ENCODE data around the gene GOLGA6A.

DNA sequence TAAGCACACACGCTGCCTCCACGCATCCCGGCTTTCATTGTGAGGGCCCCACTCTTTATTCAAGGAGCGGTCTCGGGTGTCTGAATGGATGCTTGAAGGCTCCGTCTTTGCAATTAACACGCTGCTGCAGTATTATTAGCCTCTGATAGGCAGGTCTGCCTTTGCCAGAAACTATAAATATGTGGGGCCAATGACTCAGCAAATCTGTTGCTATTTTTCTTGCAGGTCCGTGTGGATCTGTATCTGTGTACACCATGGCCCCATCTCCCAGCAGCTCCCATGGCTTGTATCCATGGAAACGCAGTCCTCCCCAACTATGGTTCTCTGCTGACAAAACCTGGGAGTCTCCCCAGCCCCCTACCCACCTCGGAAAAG lies 21.6 kb upstream of the INSYN1 start:
- RRBS, result no CpG with 5 or more reads among the region's 10 CpGs

DNA sequence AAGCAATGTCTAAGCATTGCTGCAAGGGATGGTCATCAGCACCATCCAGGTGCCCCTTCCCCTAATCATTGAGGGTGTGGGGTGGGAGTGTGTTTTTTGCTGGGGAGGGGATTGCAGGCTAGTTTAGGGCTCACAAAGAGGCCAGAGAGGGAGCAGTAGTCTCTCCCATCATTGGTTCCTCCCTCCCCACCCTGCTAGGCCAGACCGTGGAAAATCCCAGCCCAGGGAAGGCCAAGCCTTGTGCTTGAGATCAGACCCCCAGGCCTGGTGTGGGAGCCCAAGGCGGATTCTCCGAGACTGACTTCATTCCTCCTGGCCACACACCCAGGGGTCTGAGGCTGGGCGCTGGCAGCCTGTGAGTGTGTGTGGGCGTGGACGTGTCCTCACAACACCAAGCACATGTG lies 4.0 kb downstream of the LOXL1 start:
- RRBS, result no CpG with 5 or more reads among the region's 6 CpGs

GRCh38 chr15:73950855-73951511 lies 24.7 kb downstream of the LOXL1 start:
- RRBS, result 6% methylated on average over 2 of the region's 15 CpGs

DNA sequence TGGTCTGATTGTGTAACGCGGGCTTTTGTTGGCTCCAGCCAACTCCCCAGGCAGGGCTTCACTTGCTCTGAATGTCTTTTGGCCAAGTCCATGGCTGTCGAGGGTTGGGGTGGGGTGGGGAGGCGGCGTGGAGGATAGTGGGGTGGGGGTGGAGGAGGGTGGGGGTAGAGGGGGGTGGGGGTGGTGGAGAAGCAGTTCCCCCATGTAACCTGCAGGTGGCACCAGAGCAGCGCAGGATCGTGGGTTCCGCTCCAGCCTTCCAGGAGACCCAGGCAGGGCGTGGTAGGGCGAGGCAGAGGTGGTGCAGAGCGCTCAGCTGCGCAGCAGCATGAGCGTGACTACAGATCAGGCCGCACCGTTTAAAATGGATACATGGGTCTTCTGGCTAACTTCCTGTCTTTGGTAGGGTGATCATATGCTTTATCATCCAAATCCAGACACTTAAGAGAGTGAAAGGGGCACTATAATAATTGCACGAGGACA lies 28.3 kb downstream of the GOLGA6A start:
- RRBS, result no CpG with 5 or more reads among the region's 16 CpGs

- RRBS, result no CpG with 5 or more reads among the region's 9 CpGs
Measured at GRCh38 chr15:74082269-74082746, at the start of gene GOLGA6A. GOLGA6A (minus strand) TSS chr15:74082550.

DNA sequence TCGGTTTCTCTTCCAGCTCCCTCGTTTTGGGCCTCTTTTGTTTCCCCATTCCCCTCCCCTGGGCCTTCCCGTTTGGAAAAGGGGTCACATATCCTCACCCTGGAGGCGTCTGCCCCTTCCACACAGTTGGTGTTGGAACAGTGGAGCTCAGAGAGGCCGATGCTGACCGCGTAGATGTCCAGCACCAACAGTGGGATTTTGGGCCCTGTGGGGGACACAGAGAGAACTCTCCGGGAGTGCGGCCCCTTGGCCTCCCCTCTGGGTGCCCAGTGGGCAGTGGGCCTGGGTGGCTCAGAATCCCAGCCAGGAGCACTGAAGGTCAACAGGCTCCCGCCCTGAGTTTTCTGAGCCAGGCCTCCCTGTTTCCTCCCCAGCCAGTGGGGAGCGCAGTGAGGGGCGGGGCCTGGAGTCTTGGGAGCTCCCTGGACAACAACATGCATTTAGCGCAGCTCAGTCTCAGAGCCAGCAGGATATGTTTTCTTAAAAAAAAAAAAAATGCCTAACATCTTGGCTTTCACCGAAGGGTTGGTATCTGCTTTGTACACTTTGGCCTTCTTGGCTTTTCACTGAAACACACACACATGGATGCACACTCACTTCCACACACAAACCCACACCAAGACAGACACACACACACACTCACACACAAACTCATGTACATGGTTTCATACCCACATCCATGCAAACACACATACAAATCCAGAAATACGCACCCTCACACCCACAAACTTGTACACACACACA lies 639 bp upstream of the ISLR start:
- RRBS, result no CpG with 5 or more reads among the region's 15 CpGs

DNA sequence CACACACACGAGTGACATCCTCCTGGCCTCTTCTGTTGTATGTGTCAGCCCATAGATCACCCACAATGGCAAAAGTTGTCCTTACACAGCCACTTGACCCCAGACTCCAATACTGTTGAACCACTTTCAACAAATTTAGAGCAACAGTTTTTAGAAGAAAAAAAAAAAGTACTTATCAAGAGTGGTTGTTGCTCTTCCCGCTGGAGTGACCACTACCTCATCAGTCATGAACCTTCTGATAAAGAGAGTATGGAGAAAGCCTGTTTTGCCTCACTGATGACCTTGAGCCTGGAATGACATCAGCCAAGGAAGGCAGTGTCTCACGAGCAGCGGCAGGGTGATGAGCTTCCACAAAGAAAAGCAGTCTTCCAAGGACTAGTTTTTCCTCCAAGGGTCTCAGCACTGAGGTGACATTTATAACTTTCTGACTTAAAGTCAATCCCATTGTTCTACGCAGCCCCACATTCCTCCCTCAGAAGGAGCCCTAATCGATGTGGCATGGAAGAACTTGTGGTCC lies 1.6 kb upstream of the CYP11A1 start:
- RRBS, result no CpG with 5 or more reads among the region's 6 CpGs

DNA sequence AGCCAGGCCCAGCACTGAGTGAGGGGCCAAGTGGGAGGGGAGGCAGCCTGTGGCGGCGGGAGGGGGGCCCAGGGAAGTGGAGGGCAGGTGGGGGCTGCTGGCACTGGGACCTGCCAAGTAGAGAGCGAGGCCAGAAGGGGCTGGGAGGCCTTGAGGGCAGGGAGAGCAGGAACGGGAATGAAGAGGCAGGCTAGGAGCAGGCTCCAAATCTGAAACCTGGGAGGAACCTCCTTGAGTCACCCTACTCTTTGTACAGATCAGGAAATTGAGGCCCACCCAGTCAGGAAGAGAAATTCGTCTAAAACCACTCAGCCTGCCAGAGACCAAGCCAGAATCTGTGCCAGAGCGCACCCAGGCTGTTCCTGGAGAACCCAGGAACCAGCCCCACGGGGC lies 14.6 kb upstream of the CYP11A1 start:
- RRBS, result no CpG with 5 or more reads among the region's 7 CpGs

- RRBS, result no CpG with 5 or more reads among the region's 7 CpGs
Measured at GRCh38 chr15:74625845-74626397, 10.3 kb downstream of the CLK3 start.

DNA sequence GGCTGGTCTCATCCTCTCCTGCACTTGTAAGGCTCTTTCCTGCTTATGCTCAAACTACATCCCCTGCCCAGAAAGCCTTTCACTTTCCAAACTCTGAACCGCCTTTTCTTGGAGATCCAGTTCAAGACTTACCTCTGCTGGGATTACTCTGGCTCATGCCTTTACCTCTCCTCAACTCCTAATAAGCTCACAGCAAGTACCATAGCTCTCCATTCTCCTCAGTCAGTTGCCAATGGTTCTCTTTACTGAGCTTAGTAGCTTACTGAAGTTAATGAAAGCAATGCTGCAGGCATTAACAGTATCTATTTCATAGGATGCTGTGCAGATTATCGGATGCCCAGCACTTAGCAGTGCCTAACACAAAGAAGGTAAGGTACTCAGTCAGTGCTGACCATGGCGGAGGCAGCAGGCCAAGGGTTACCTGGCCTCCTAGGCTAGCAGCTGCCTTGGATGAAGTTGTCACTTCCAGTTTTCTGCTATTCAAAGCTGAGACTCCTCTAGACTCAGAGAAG lies 20.4 kb downstream of the CLK3 start:
- RRBS, result no CpG with 5 or more reads among the region's 3 CpGs

DNA sequence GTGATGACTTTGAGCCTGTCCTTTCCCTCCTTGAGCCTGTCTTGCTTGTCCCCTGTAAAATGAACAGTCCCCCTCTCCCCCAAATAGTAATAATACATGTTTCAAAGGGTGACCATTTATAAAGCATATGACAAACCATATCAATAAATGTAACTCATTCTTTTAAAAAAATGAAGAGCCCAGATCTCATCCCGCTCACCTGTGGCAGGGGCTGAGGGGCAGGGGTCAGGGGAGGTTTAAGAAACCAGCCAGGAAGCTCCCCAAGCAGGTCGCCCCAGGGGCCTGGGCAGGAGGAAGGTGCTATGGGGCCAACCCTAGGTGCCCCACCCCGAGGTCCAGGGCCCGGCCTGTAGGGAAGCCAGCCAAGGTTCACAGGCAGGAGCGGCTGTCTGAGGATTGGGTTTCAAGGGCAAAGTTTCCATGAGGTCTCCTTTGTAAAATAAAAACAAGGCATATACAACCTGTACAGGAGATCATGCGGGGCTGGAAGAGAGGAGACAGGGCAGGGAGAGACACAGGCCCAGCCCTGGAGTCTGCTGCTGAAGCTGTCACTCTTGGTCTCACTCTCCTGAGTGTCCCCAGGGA lies 5.3 kb downstream of the CPLX3 start:
- RRBS, result no CpG with 5 or more reads among the region's 6 CpGs

DNA sequence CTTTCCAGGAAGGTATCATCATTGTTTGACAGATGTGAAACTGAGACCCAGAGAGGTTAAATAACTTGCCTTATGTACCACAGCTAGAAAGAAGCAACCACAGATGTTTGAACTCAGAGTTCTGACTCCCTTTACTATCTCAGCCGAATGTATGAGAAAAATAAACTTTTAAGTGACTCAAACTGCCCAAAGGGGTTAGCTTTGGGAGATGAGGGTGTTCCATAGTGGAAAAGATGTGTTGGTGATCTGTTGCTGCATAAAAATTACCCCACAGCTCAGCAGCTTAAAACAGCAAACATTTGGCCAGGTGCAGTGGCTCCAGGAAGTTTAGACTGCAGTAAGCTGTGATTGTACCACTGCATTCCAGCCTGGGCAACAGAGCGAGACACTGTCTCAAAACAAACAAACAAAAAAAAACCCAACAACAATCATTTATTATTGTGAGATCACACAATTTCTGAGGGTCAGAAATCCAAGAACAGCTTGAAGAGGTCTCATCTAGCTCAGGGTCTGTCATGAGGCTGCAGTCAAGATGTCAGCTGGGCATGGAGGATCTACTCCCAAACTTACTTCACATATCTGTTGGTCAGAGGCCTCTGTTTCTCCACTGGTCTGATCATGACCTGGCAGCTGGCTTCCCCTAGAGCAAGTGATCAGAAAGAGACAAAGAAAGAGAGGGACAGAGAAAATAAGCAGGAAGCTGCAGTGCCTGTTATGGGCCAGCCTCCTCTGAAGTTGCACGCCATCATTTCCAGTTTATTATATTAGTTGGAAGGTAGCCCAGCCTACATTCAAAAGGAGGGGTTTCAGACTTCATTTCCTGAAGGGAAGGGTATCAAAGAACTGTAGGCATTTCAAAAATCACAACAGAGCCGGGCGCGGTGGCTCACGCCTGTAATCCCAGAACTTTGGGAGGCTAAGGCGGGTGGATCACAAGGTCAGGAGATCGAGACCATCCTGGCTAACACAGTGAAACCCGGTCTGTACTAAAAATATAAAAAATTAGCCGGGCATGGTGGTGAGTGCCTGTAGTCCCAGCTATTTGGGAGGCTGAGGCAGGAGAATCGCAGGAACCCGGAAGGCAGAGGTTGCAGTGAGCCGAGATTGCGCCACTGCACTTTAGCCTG lies 4.9 kb upstream of the RPP25 start:
- RRBS, result no CpG with 5 or more reads among the region's 15 CpGs

DNA sequence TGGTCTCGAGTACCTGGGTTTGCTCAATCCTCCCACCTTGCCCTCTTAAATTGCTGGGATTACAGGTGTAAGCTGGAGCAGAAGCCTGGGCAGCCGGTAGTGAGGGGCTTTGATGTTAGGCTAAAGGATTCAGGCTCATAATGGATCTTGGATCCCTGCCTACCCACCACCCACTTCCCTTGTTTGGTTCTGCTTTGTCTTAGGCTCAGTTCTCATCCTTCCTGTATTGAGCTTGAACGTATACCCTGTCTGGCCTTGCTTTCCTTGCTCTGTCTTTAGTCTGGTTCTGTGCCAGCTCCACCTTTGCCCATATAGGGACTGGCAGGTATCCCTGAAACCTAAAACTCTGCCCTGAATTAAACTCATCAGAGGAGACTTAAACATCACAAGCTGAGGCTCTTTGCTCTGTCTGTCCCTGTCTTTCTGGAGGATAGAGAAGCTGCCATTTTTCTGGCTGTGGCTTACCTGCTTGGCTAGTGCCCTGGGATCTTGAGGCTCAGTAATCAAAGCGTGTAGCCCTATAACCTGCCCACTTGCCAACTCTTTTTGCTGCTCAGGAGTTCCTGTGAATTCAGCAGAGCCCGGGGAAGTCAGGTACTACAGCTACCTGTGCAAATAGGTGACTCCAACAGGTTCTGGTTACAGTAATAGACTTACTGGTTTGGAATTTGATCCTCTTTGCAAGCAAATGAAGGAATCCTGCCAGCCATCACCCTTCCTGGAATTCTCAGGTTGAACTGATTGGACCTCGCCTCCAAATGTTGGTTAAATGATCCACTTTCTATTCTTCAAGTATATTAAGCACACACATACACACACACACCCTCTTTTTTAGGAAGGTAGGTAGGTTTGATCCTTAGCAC lies 2.0 kb downstream of the PPCDC start:
- RRBS, result no CpG with 5 or more reads among the region's 6 CpGs

- RRBS, result no CpG with 5 or more reads among the region's 10 CpGs
Measured at GRCh38 chr15:75069340-75070061, 46.1 kb downstream of the PPCDC start.

- RRBS, result no CpG with 5 or more reads among the region's 3 CpGs
Measured at GRCh38 chr15:75073185-75073542, 49.8 kb downstream of the PPCDC start.

GRCh38 chr15:75392217-75393066 lies 24.0 kb upstream of the MAN2C1 start:
- RRBS, result no CpG with 5 or more reads among the region's 16 CpGs

- RRBS, result no CpG with 5 or more reads among the region's 17 CpGs
Measured at GRCh38 chr15:75450178-75450675, 1.3 kb downstream of the SIN3A start.

- RRBS, result no CpG with 5 or more reads among the region's 5 CpGs
Measured at GRCh38 chr15:75532269-75532866, 46.7 kb downstream of the PTPN9 start.

DNA sequence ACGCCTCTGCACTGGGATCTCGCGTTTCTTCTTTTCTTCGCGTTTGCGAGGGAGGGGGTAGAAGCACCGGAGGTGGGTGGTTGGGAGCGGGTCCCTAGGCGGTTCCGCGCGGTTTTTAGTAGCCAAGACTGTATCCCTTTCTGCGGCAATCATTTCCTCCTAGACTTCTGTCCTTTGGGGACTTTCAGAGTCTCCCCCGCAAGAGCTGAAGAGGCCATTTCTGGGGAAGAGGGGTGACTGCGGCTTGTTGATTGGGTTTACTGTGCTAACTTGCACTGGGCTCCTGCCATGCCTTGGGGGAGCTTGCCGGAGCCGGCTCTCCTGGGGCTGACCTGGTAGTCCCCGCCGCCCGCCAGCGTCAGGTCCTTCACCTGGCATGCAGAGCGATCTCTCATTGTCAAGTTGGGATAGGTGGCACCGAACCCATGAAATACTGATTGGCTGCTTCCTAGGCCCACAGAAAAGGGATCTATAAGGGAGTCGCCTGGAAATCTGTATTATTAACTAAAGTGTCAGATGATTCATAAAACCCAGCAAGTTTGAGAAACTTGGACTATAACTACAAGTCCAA lies 392 bp upstream of the IMP3 start:
- RRBS, result no CpG with 5 or more reads among the region's 24 CpGs

DNA sequence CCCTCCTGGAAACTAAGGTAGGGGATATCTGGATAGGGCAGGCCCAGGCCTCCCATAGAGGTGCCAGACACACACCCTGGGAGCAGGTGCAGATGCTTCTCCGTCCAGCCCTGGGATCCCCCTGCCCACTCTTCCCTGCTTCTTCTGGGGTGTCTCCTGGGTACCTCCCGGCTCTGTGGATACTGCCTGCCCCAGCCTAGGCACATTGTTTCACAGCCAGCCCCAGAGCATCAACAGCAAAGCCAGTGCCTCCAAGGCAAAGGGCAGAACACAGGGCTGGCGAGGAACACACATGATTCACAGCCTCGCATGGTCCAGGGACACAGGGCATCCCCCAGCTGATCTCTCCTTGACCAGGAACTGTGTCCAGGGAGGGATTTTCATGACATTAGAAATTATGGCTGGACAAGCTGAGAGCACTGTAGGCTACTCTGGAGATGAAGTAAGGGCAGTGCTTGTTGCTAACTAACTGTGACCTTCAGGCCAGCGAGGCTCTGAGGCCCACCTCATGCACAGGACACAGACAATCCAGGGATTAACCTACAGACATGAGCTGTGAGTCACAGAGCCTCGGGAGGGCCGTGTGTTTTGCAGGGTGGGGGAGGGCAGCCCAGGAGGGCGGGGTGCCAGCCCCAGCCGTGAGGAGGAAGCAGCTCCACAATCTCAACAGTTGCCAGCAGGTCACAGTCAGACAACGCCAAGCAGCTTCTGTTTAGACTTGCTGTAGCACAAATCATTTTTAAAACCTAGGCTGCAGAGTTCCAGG lies 115.0 kb downstream of the ETFA start:
- RRBS, result no CpG with 5 or more reads among the region's 10 CpGs